Right lobe of liver (tissue), 4 donors: Measurements from ENCODE around the gene SH2D3C.

GRCh38 chr9:126791477-126791979 lies 13.3 kb upstream of the ZBTB43 start:
- PRO-cap, 4 experiments: peak in 1 of 4 experiments; most common plus-strand start chr9:126791758 (in 1)
- RAMPAGE, long total RNA, 2 experiments: no peak in any of the 2 experiments

GRCh38 chr9:126916197-126916500 lies 1.6 kb downstream of the RALGPS1 start:
- PRO-cap, 4 experiments: no peak in any of the 4 experiments
- RAMPAGE, long total RNA, 2 experiments: no peak in any of the 2 experiments

DNA sequence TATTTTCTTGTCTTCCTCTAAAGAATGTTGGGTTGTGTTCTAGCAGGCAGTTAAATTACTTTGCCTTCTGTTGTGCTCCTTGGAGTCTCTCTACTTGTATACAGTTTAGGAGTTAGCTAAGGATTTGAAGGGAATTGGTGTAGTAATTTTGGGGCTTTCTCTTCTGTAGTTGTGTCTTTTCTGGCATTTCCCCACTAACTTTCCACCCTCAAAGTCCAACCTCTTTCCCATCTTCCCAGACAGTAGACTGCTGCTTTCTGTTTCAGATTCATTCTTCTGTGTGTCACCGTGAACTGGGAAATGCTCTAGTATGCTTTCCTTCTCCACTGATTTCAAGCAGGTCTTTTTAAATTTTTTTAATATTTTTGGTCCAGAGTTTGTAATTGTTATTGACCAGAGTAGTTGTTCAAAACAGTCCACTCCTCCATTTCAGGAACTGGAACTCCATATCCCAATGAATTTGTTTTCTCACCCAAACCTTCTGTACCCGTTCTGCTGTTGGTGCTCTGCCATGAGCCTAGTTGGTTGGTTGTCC lies 4.6 kb upstream of the ANGPTL2 start:
- PRO-cap, 4 experiments: no peak in any of the 4 experiments
- RAMPAGE, long total RNA, 2 experiments: no peak in any of the 2 experiments

- PRO-cap, 4 experiments: no peak in any of the 4 experiments
- RAMPAGE, long total RNA, 2 experiments: no peak in any of the 2 experiments
These were observed 11.4 kb upstream of the ANGPTL2 start for GRCh38 chr9:127133576-127134405.

GRCh38 chr9:127166681-127167402 lies 44.4 kb upstream of the ANGPTL2 start:
- PRO-cap, 4 experiments: no peak in any of the 4 experiments
- RAMPAGE, long total RNA, 2 experiments: no peak in any of the 2 experiments

GRCh38 chr9:127199125-127199916 lies 65.3 kb upstream of the GARNL3 start:
- PRO-cap, 4 experiments: no peak in any of the 4 experiments
- RAMPAGE, long total RNA, 2 experiments: no peak in any of the 2 experiments

DNA sequence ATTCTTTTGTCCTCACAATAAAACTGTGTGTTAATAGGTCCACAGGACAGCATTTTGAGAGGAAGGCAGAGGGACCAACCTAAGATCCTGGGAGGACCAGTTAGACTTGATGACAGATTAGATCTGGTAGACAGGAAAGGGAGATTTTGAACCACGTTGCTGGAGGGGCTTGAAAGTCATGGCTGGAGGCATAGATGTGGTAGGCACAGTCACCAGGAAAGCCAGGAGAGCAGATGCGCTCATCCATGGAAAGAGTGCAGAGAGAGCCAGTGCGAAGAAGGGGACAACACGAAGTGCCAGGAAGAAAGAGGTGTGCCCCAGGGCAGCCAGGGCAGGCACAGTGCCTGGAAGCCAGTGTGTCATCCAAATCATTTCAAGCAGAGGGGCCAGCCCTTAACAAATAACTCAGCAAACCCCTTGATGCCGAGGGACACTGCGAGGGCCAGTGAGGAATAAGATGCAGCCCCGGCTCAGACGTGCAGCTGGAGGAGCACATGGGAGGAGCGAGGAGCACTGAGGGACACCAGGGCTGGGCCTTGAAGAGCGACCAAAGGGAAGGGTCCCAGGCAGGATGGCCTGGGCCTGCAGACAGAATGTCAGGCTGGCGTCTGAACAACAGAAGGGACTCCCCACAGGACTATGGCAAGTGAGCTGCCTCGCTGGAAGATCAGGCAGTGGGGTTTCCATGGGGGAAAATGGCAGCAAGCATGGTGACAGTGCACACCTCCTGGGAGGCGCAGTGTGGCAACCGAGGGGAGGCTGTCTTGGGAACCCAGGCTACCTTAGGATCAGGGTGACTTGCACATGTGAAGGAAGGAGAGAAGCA lies 12.7 kb upstream of the SLC2A8 start:
- PRO-cap, 4 experiments: no peak in any of the 4 experiments
- RAMPAGE, long total RNA, 2 experiments: no peak in any of the 2 experiments

GRCh38 chr9:127499909-127500242 lies 48.6 kb downstream of the LRSAM1 start:
- PRO-cap, 4 experiments: peak in 1 of 4 experiments; most common plus-strand start chr9:127500069 (in 1)
- RAMPAGE, long total RNA, 2 experiments: no peak in any of the 2 experiments

DNA sequence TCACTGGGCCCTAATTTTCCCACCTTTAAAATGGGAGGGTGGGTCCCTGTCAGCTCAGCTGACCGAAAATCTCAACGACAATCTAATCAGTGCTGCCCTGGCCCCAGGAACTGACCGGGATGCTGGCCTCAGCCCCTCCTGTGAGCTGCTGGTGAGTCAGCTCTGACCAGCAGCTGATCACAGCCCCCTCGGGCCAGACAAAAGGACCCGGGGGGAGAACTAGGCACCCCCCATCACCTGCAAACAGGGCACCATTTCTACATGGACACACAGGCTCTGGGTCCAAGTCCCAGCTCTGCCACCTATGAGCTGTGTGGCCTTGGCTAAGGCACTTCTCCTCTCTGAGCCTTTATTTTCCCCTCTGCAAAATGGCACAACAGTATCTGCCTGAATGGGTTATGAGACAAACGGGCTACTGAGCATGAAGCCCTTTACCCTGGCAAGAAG lies 29.3 kb downstream of the NIBAN2 start:
- PRO-cap, 4 experiments: no peak in any of the 4 experiments
- RAMPAGE, long total RNA, 2 experiments: no peak in any of the 2 experiments

DNA sequence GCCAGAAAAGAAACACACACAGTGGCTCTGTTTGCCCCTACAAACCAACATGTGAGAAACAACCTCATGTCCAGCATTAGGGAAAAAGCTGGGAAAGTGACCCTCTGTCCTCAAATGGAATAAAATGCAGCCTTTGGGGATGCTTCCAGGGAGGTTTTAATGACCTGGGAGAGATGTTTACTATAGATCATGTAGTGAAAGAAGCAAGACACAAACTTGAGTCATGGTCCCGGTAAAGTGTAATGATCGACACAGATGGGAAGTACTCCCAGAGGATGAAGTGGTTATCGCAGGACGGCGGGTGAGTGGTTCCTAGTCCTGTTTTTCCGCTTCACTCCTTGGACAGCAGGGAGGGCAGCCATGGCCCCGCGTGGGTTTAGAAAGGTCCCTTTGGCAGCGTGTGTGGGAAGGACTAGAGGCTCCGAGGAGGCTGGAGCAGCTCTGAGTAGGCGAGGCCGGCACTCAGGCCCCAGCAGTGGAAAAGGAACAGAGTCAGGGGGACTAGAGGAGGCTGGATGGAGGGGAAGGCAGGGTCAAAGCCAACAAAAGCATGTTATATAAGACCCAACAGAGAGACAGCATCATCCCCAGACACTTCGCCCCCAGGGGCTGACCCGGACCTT lies 6.0 kb downstream of the NIBAN2 start:
- PRO-cap, 4 experiments: no peak in any of the 4 experiments
- RAMPAGE, long total RNA, 2 experiments: no peak in any of the 2 experiments

GRCh38 chr9:127699036-127699705 lies 7.6 kb upstream of the CFAP157 start:
- PRO-cap, 4 experiments: peak in 4 of 4 experiments; most common plus-strand start chr9:127699572 (in 1); most common minus-strand start chr9:127699327 (in 2)
- RAMPAGE, long total RNA, 2 experiments: no peak in any of the 2 experiments

GRCh38 chr9:127754047-127754404 lies 18.9 kb upstream of the TOR2A start:
- PRO-cap, 4 experiments: no peak in any of the 4 experiments
- RAMPAGE, long total RNA, 2 experiments: no peak in any of the 2 experiments

GRCh38 chr9:127755764-127756211 lies 20.7 kb upstream of the TOR2A start:
- PRO-cap, 4 experiments: no peak in any of the 4 experiments
- RAMPAGE, long total RNA, 2 experiments: no peak in any of the 2 experiments

GRCh38 chr9:127761751-127763025 lies 16.3 kb downstream of the SH2D3C start:
- PRO-cap, 4 experiments: no peak in any of the 4 experiments
- RAMPAGE, long total RNA, 2 experiments: no peak in any of the 2 experiments

GRCh38 chr9:127778269-127779163 lies at the start of gene SH2D3C:
TSS of gene SH2D3C (minus strand) at chr9:127778666.
- PRO-cap, 4 experiments: peak in 4 of 4 experiments; most common plus-strand start chr9:127778839 (in 1); most common minus-strand start chr9:127778726 (in 4)
- RAMPAGE, long total RNA, 2 experiments: no peak in any of the 2 experiments

- PRO-cap, 4 experiments: no peak in any of the 4 experiments
- RAMPAGE, long total RNA, 2 experiments: no peak in any of the 2 experiments
These were observed 882 bp upstream of the SH2D3C start for GRCh38 chr9:127779164-127779931.

- PRO-cap, 4 experiments: peak in 3 of 4 experiments; most common plus-strand start chr9:127789824 (in 2)
- RAMPAGE, long total RNA, 2 experiments: no peak in any of the 2 experiments
These were observed 3.7 kb downstream of the CDK9 start for GRCh38 chr9:127789573-127789931.

DNA sequence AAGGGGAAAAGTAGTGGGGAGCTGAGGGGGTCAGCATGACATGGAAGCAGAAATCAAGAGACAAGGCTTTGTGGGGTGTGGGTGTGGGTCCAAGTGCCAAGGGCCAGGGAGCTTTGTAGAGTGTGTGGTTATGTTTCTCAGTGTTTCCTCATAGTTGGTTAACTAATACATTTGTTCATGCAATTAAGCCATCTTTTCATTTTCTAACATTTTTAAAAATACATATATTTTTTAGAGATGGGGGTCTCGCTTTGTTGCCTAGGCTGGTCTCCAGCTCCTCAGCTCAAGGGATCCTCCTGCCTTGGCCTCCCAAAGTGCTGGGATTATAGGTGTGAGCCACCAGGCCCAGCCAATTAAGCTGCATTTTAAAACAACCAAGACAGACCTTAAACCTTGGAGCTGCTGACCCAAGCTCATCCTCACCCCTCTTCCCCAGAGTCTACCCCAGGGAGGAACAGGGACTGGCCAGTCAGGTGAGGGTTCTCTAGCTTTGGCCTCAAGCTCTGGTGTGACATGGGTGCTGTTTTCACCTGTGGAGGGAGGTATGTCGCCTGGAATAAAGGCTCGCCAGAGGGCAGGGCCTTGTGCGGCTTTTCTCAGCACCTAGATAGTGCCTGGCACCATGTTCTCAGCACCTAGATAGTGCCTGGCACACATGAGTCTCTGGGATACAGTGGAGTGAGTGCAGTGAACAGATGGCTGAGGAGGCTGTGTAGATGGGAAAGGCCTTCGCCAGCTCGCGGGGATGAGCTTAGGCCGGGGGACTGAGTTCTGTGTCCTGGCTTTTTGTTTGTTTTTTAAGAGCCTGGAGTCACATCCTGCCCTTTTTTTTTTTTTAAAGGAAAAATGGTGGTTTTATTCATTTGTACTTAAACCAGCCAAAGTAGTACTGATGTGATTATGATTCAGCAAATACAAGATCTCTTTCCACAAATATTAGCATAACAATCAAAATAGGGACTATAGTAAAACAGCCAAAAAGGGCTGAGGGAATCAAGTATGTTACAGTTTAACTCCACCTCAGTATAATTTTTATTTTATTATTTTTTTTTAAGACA lies 7.4 kb downstream of the CDK9 start:
- PRO-cap, 4 experiments: peak in 2 of 4 experiments; most common plus-strand start position 666 of the sequence (in 2); most common minus-strand start position 665 of the sequence (in 1)
- RAMPAGE, long total RNA, 2 experiments: no peak in any of the 2 experiments

DNA sequence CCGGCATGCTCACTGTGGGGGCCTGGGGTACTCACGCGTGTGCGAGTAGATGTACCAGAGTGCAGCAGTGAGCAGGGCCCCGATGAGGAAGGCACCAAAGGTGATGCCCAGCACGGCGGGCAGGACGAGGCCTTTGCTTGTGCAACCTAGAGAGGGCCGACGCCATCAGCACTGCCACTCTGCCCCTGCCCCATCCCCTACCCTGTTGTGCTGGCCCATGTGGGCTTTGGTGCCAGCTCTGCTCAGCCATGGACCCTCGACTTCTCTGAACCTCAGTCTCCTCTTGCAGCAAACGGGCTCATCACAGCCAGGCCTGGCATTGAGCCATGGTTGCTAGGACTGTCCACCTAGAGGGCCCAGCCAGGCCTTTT lies 13.2 kb downstream of the FPGS start:
- PRO-cap, 4 experiments: no peak in any of the 4 experiments
- RAMPAGE, long total RNA, 2 experiments: no peak in any of the 2 experiments

DNA sequence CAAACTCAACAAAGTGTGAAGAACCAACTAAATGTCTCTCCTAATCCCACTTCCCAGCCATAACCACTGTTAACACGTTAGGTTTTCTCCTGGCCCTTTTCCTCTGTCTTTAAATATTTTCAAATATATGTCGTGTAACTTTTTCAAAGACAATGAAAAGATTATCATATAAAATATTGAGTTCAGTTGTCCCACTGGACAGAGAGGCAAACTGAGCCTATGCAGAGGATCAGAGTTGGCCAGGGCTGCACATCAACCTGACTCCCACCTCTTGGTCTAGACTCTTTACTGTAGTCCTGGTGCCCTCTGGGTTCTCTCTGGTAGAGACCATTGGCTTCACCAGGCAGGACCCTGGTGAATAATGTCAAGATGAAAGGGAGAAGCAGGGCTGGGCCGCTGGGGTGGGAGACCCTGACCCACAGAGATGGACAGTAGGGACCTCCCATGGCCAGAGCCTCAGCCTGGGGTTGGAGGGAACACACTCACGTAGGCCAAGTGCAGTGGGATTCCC lies 25.2 kb downstream of the ENG start:
- PRO-cap, 4 experiments: no peak in any of the 4 experiments
- RAMPAGE, long total RNA, 2 experiments: no peak in any of the 2 experiments